Colic lymph node (tissue), 1 donor: ENCODE measurements around the genes SEMG2, RBPJL, MATN4, WFDC10A and NCOA5.

DNA sequence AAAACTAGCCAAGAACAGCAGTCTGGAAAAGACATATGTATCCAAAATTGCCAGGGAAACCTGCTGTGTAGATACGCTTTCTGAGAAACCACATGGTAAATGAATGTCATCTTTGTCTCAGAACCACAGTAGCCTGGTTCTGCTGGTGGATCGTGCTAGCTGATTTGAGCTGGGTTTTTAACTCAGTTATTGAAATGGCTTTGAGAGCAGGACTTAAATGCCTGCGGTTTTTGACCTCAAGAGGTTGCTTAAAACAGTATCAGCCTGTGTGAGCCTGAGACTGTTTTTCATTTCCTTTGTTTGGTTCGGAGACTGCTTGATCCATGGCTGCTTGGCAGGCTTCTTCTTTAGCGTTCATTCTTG, 47.9 kb downstream of the KCNS1 start:
- PRO-cap = no peak

GRCh38 chr20:45221252-45221529, at the start of gene SEMG2:
Gene SEMG2, plus strand, starts transcription at chr20:45221373.
- PRO-cap = no peak

DNA sequence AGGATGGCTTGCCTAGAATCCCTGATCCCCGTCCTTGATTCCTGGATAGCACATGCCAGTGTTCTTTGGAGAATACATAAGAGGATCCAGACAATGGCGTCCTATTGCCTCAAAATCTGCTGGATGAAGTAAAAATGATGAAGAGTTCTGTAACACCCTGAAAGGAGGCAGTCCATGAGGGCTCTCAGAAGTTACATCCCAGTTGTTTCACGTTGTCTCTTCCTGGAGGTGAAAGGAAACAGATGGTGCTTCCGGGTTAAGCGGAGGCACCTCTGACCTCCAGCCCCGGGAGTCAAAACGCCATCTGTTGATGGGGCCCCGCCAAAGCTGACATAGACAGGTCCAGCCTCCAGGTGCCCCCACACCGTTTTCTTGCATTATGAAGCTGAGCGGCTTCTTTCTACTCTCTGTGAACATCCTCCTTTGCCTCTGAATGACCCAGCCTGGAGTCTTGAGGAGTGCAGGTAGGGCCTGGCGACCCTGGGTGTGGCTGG, 9.4 kb downstream of the SEMG2 start:
- PRO-cap = no peak

GRCh38 chr20:45306364-45307130, at the start of gene RBPJL:
Gene RBPJL, plus strand, starts transcription at chr20:45306840.
- PRO-cap = no peak

GRCh38 chr20:45308120-45308783, at the start of gene MATN4:
Gene MATN4, minus strand, starts transcription at chr20:45308299.
- PRO-cap = no peak

DNA sequence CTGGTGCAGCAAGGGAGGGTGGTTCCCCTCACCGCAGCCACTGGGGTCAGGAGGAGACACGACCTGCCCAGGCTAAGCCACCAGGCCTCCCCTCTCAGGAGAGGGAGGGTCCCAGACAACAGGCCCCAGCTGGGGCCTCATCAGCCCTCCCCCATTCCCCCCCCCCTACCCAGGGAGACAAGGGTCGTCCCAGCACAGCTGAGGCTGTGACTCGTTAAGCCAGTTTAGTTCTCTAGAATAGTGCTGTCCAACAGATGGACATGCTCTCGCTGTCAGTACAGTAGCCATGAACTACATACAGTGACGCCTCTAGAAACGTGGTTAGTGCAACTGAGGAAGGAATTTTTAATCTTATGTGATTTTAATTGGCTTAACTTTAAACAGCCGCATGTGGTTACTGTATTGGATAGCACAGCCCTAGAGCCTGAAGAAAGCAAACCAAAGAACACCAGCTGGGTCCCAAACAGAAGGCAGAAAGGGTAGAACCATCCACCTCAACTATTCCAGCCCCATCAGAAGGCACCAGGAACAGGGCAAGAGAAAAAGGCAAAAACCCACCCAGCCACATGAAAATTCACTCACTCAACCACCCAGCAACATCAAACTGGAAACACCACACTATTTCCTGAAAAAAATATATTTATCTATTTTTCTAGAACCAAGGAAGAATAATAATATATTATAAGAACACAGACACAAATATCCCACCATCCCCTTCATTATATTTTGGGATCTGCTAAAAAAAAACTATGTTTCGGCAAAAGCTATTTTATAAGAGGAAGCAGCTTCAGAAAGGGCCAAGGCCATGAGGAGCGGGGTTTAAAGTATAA, 17.6 kb upstream of the MATN4 start:
- PRO-cap = no peak

GRCh38 chr20:45346035-45346727, 2.0 kb downstream of the SDC4 start:
- PRO-cap = no peak

GRCh38 chr20:45368055-45368818, 5.3 kb downstream of the SYS1 start:
- PRO-cap = no peak

DNA sequence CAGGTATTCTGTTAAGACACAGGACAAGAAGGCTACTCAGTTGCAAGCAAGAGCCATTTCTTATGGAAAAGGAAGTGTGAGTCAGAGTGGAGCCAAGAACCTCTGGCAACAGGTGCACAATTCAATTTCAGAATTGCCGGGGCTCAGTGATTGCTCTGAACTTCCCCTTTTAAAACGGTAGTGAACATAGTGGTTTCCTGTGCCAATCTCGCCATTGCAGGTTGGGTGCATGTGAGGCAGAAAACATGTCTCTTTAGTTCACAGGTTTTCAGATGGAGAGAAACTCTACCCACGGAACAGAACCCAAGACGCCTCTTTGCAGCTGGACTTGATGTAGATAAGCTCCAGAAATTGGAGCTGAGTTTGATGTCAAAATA, 16.4 kb downstream of the PIGT start:
- PRO-cap = no peak

- PRO-cap = no peak
Measured at GRCh38 chr20:45447512-45447869, 22.1 kb upstream of the WFDC2 start.

DNA sequence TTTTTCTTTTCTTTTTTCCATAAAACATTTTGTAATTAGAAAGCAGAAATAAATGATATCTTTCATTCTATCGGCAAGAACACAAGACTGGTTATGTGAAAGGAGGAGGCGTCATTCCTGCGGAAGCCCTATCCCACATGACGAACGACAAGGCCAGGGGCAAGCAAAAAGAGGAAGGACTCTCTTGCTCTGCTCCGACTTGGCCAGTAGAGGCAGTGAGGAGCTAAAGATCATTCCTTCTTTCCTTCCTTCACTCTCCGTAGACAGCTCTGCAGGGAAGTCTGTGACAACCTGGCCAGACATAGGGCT, at the start of gene WFDC10A:
Gene WFDC10A (plus strand): TSS at position 253 of the 309 bp plus-strand sequence.
- PRO-cap = no peak

- PRO-cap = no peak
Measured at GRCh38 chr20:45828551-45828937, 1.4 kb upstream of the TNNC2 start.

GRCh38 chr20:45889523-45889722, 1.6 kb downstream of the NEURL2 start:
- PRO-cap = no peak

DNA sequence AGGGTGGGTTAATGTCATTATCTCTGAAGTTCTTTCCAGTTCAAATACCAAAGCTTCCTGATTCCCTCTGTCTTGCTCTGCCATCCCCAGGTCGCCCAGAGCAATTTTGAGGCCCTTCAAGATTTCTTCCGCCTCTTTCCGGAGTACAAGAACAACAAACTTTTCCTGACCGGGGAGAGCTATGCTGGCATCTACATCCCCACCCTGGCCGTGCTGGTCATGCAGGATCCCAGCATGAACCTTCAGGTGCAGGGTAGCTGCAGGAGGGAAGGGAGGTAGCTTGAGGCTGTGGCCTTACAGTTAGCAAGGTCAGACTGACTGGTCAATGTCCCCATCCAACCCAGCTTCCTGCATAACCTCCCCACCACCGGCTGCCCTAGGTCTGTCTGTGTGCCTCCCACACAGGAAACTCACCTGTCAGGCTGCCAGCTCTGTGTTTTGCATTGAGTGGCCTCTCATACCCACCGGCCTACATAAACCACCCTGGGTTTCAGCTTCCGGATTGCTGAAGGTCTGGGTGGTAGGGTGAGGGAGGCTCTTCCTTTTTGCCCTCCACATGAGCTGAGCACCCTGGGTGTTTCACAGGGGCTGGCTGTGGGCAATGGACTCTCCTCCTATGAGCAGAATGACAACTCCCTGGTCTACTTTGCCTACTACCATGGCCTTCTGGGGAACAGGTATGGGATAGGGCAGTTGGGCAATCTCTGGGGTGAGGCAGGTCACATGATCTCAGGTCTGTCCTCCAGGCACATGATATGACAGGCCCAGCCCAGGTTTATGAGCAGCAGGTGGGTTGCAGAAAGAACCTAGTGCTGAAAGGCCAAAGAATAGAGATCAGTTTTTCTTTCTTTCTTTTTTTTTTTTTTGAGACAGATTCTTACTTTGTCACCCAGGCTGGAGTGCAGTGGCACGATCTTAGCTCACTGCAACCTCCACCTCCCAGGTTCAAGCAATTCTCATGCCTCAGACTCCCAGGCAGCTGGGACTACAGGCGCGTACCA, 1.8 kb downstream of the CTSA start:
- PRO-cap = no peak

- PRO-cap = no peak
Measured at GRCh38 chr20:45902209-45902774, 9.7 kb downstream of the PLTP start.

DNA sequence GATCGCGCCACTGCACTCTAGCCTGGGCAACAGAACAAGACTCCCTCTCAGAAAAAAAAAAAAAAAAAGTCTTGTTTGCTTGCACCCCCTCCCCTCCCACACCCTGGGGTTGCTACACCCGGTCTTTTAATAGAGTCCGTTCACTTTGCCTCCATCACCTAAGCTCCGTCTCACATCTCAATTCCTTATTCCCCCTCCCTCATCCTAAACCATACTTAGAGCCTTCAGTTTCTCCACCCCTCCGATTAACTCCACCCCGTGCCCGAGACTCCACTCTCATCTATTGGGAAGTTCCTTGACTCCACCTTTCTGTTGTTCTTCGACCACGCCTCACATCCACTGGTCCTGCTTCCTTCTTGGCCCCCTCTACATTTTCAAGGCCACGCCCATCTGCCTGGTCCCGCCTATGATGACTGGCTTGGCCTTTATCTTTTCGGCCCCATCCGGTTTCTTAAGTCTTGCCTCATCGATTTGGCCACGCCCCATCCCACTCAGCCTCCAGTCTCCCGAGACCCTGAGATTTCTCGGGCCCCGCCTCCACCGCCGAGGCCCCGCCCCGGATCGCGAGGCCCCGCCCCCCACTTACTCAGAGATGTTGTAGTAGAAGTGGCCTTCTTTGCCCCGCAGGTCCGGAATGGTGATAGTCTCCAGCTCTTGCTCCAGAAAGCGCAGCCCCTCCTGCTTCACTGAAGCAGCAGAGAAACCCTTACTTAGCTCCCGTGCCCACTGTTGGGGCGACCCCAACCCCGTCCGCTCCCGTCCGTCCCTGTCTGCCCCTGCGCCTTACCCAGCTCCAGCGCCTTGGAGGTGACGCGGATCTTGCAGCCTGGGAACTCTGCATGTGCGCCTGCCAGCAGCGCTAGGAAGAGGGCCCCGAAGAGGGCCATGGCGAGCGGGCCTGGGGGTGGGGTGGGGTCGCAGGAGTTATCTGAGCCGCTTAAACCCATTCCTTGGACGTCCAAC, 1.1 kb downstream of the PLTP start:
- PRO-cap = bidirectional peak, plus-strand start at position 626 of the sequence, minus-strand start at position 341 of the sequence

DNA sequence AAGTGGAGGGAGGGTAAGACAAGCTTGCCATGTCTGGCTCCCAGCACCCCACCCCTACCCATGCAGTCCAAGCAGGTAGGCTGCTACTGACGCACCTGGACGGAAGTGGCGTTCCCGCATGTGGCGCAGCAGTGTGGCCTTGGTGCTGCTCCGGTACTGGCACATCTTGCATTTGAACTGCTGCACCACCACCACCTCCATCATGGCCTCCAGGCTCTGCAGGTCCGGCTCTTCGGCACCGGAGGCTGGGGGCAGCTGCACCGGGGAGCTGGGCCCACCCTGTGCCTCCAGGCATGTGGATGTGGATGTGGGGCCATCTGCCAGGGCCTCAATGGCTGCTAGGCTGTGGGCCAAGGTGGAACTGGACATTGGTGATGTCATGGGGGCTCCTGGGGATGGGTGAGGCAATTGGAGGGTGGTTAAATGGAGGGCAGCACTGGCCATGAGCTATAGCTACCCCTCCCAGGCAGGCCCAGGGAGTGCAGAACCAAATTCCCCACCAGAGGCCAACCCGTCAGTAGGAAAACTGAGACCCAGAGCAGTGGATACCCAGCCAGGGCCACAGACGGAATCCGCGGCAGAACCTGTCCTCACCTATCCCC, 4.3 kb downstream of the ZNF335 start:
- PRO-cap = no peak

DNA sequence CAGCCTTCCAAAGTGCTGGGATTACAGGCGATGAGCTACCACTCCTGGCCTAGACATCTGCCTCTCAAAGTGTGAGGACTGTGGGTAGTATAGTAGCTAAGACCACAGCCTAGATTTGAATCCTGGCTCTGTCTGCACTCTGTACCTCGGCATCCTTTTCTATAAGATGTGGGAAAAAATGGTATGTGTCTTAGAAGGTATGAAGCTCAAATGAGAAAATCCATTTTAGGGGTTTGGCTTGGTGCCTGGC, 1.2 kb downstream of the ZNF335 start:
- PRO-cap = no peak

DNA sequence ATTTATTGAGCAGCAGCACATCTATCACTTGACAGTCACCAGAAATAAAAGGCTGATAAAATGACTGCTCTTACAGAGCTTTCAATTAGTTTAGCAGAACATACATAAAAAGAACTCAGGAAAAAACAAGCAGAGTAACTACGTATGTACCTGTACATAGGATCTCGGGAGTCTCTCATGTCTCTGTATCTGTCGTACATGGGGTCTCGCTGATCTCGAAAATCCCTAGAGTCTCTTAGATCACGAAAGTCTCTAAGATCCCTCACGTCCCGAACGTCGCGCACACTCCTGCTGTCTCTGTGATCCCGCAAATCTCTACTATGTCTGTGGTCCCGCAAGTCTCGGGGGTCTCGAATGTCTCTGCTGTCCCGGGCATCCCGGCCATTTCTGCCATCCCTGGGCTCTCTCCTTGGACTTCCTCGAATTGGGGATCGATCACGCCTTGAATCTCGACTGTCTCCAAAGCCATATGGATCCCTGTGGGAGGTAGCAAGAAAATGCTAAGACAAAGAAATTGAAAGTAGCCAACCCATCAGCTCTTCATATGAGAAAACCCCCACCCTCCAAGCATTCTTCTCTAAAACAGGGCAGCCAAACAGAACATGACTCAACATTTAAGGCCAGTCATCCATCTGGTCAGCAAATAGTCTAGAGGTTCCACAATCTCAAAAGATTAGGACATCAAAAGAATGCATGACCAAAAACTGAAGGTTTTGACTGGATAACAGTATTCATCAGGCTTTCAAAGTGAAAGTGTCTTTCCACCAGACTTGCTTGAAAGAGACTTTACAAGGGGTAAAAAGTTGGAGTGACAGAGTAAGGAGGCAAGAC, 19.5 kb downstream of the NCOA5 start:
- PRO-cap = no peak

GRCh38 chr20:46089772-46090413, at the start of gene NCOA5:
Gene NCOA5, minus strand, starts transcription at chr20:46089962.
- PRO-cap = bidirectional peak, plus-strand start at chr20:46090069, minus-strand start at chr20:46089962